Measurements from ENCODE around the gene SOX1.

- PRO-cap: unidirectional peak, plus-strand start at chr13:110483819
Observed at GRCh38 chr13:110483455-110483953, 78.0 kb downstream of the RAB20 start.

DNA sequence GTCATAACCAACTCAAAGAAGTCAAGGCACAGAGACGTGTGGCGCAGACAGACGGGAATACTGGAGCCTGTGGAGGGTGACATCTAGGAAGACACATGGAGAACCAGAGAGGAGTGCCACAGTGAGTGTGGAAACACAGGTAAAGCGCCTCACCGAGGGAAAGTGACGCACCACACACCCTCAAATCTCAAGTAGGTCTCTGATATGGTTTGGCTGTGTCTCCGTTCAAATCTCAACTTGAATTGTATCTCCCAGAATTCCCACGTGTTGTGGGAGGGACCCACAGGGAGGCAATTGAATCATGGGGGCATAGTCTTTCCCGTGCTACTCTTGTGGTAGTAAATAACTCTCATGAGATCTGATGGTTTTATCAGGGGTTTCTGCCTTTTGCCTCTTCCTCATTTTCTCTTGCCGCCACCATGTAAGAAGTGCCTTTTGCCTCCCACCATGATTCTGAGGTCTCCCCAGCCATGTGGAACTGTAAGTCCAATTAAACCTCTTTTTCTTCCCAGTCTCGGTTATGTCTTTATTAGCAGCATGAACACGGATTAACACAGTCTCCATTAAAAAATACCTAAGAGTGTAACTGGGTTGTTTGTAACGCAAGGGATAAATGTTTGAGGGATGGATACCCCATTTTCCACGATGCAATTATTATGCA is 16.8 kb downstream of the RAB20 start:
- PRO-cap: no peak

GRCh38 chr13:110560544-110560960 is 970 bp downstream of the RAB20 start:
- PRO-cap: unidirectional peak, plus-strand start at chr13:110560811; unidirectional peak, plus-strand start at chr13:110560886

DNA sequence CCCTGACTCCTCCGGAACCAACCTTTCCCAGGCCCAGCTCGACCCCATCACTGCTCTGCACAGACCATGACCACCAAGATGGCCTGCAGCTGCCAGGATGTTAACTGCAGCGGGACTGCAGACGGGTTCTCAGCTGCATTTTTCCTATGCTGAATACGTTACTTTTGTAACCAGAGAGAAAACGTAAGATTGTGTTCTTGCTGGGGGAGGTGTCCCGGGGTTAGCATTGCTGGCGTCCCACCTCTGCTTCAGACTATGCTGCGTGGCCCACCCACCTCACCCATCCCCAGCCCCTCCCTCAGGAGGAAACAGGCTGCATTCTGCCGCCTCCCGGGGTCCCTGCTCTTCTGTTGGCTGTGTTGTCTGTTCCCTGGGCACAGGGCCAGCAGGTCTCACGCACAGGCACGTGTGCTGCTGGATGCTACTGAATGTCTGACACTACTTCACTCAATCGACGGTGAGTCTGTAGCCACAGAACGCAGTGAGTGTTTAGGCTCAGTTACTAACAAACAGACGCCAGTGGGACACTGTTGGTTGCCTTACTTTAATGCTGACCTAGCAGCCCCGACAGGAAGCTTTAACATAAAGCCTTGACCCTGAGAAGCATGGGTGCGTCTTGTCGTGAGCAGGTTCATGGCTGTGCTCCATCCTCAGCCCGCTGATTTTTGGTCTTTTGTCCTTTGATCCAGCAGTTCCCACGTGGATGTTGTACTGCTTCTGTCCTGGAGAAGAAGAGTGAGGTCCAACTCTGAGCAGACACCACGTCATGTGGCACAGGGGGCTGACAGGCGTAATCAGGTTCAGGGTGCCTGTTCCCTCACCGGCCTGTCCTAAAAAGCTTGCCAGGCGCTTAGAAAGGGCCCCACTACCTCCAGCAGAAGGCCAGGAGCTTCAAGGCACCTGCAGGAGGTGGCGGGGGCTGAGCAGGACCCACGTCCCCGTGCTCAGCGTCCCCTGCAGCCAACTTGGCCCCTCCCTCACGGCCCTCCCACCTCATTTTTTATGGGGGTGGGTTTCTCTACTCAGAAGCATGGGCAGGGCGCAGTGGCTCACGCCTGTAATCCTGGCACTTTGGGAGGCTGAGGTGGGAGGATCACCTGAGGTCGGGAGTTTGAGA is 25.9 kb downstream of the NAXD start:
- PRO-cap: no peak

DNA sequence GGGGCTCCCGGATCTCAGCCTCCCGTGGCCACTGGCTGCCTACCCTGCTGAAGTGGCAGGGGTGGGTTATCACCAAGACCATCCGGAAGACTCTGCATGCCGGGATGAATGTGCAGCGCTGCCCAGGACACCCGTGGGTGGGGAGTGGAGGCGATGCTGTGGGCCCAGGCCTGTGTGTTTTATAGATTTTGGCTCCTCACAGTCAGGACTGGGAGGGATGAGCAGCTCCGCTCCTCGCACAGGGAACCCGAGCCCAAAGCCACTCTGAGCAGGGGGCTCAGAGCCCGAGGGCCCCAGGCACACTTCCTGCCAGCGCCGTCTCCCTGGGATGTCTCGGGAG is 31.1 kb downstream of the NAXD start:
- PRO-cap: no peak

DNA sequence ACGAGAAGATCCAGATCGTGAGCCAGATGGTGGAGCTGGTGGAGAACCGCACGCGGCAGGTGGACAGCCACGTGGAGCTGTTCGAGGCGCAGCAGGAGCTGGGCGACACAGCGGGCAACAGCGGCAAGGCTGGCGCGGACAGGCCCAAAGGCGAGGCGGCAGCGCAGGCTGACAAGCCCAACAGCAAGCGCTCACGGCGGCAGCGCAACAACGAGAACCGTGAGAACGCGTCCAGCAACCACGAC is 5.8 kb downstream of the ING1 start:
- PRO-cap: unidirectional peak, plus-strand start at position 148 of the sequence

DNA sequence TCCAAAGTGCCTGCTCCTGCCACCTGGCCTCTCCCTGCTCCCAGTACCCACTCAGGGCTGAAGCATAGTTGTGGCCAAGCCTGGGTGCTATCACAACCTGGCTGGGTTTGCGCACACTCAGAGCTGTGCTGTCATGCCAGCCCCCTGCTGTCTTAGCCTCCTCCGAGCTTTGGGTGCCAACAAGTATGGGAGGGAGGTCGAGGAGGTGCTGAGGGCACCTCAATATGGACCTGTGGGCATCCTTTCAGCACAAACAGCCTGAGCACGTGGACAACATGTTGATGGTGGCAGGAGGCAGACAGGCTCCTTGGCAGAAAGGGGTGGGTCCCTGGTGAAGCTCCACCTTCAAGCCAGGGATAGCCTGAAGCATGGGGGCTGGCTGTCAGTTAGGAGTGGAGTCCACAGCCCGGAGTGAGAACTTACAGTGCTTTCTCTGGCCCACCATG is 79.6 kb downstream of the ING1 start:
- PRO-cap: no peak

DNA sequence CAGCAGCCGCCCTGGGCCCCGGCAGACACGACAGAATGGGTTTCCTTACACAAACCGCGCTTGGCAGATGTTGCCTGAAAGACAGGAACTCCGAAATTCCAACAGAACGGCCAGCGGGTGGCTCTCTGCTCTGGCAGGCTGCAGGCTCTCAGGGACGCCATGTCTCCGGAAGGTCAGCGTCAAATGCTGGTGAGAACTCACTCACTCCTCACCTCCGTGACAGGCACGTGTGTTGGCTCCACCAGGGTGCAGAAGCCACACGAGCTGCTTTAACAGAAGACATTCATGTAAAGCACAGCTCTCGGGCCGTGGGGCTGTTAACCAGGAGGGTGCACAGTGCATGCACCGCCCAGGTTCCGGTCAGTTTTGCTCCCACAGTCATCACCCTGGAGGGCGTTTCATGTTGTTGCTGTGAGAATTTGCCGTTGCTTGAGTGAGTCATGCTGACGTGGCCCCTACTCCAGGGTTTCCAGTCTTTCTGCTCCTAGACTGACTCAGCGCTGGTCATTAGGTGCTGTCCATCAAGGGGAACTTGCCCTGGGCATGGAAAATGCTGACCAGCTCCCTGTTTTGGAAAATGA is 44.9 kb downstream of the ANKRD10 start:
- PRO-cap: bidirectional peak, plus-strand start outside the sequence, minus-strand start at position 368 of the sequence

DNA sequence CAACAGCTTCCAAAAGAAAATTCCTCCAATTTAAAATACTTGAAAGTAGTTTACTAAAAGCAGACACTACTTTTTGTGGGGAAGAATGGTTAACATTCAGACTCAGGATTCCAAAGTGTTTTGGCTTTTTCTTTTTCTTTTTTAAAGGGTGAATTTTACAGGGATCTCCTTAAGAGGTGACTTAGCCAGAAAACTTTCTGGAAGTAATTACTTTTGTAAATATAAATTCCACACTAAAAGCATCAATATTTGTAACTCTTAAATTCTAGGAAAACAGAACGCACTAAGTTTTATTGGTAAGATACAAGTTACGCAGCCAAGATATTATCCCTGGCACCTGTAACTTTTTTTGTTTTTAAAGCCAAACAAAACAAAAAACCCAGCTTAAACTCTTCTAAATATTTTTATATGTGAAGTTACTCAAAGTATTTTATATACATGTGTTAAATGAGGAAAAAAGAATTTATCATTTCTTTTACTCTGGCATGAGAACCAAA is 25.2 kb downstream of the ANKRD10 start:
- PRO-cap: no peak

- PRO-cap: no peak
Observed at GRCh38 chr13:110898426-110898751, 16.5 kb downstream of the ANKRD10 start.

GRCh38 chr13:111175271-111175791 is 60.2 kb downstream of the ARHGEF7 start:
- PRO-cap: no peak

- PRO-cap: no peak
Observed at GRCh38 chr13:111184290-111185498, 69.6 kb downstream of the ARHGEF7 start.

GRCh38 chr13:111210346-111211075 is 95.4 kb downstream of the ARHGEF7 start:
- PRO-cap: no peak

- PRO-cap: no peak
Observed at GRCh38 chr13:111217444-111218149, 102.5 kb downstream of the ARHGEF7 start.

DNA sequence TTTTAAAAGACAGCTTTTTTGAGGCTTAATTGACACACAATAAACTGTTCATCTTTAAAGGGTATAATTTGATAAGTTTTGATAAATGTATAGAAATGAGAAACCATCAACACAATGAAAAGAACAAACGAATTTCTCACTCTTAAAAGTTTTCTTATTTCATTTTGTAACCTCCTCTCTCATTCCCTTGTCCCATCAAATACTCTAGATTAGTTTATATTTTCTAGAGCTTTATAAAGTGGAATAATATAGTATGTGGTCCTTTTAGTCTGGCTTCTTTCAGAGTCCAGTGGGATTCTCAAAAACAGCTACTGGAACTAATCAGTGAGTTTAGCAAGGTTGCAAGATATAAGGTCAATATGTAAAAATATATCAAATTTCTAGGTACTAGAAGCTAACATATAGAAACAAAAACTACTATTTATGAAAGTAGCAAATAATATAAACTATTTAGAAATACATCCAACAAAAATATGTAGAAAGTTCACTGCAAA is 133.0 kb downstream of the TEX29 start:
- PRO-cap: no peak

GRCh38 chr13:111656545-111656861 is 336.1 kb downstream of the TEX29 start:
- PRO-cap: unidirectional peak, minus-strand start at chr13:111656760

GRCh38 chr13:112056266-112057091 is 10.5 kb upstream of the SOX1 start:
- PRO-cap: no peak

DNA sequence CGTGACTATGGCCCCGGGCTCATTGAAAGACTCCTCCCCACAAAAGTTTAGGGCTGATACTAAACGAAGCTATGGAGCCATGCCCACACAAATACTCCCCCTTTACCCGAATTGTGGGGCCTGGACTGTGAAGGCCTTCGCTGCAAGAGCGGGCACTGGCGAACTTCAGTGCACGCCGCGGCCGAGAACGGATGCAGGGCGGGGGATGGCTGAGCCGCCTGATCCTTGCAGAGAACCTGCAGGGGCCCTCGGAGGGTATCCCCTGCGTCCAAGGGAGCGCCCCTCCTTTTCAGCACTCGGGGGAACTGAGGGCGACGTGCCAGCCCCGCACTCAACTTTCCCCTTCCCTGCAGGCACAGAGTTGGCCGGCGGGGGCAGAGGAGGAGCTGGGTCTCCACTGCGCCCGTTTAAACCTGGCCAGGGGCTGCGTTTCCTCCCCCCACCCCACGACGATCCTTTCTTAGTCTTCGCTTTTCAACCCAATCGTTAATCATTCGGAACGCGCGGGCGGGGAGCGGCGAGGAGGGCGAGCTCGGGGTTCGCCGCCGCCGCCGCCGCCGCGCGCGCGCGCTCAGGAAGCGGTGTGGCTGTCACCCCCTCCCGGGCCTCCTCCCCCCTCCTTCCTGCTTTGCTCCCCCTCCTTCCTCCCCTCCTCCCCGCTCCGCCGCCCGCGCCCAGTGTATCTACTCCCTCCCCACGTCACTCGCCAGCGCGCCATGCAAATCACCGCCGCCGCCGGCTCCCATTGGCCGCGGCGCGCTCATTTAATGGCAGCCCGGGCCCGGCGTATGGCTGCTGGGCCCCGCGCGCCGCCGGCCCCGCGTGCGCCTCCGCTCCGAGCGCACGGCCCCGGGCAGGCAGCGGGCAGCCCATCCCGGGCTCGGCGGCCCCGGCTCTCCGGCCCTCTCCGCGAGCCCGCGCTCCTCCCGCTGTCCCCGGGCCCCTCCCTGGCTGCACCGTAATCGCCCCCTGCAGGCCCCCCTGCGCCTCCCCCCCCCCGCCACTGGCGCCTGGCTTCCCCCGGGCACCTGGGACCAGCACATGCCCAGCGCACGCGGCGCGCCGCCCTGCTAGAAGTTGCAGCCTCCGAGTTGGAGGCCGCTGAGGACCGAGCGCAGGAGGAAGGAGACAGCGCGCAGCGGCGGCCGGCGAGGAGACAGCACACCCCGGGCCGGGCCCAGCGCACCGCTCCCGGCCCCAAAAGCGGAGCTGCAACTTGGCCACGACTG is at the start of gene SOX1:
Gene SOX1 (plus strand): TSS at position 1,037 of the 1,229 bp plus-strand sequence.
- PRO-cap: no peak

DNA sequence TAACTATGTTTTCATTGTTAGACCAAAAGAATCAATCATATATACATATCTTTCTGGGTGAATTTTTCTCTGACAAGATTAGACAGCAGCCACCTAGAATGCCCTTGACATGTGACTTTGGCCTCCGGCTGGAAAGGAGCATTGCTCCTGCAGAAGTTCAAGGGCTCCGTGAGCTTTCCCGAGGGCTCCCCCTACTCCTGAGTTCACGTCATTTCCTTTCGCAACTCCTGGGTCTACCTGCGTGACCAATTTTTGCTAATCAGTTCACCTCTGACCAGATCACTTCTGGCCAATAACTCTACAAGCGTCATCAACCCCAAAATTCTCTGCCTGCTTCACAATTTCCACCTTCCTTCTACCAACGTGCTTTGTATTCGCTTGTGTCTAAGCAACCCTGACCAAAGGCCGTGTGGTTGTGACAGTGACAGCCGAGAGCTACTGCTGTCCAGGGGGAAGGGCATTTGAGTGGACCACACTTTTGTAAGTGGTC is 146.1 kb upstream of the SPACA7 start:
- PRO-cap: no peak

- PRO-cap: no peak
Observed at GRCh38 chr13:112242752-112243431, 133.3 kb upstream of the SPACA7 start.